Skeletal muscle satellite cell (primary cell): ENCODE data around the gene ZBTB8A.

DNA sequence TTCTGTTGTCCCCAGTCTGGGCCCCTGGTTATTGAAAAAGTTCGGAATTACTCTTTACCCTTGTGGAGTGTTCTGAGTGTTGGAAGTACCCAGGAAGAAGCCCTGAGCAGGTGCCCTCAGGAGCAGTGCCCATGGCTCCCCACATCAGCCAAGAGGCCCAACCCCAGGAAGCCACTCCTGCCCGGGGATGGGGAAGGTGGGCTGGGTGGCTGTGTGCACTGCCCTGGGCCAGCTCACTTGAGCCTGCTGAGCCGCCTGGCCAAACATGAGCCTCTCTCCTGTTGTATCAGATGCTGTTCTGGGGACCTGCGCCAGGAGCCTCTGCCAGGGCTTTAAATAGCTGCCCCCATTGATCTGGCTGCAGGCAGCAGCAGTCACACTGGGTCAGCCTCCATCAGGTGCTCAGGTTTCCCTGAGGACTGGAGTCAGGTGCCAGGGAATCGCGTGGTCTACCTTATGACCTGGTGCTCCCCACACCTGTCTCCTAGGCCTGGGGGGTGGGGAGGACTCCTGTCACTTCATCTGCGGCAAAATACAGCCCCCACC is 782 bp upstream of the CCDC28B start:
- CAGE, long polyA plus RNA = no peak

DNA sequence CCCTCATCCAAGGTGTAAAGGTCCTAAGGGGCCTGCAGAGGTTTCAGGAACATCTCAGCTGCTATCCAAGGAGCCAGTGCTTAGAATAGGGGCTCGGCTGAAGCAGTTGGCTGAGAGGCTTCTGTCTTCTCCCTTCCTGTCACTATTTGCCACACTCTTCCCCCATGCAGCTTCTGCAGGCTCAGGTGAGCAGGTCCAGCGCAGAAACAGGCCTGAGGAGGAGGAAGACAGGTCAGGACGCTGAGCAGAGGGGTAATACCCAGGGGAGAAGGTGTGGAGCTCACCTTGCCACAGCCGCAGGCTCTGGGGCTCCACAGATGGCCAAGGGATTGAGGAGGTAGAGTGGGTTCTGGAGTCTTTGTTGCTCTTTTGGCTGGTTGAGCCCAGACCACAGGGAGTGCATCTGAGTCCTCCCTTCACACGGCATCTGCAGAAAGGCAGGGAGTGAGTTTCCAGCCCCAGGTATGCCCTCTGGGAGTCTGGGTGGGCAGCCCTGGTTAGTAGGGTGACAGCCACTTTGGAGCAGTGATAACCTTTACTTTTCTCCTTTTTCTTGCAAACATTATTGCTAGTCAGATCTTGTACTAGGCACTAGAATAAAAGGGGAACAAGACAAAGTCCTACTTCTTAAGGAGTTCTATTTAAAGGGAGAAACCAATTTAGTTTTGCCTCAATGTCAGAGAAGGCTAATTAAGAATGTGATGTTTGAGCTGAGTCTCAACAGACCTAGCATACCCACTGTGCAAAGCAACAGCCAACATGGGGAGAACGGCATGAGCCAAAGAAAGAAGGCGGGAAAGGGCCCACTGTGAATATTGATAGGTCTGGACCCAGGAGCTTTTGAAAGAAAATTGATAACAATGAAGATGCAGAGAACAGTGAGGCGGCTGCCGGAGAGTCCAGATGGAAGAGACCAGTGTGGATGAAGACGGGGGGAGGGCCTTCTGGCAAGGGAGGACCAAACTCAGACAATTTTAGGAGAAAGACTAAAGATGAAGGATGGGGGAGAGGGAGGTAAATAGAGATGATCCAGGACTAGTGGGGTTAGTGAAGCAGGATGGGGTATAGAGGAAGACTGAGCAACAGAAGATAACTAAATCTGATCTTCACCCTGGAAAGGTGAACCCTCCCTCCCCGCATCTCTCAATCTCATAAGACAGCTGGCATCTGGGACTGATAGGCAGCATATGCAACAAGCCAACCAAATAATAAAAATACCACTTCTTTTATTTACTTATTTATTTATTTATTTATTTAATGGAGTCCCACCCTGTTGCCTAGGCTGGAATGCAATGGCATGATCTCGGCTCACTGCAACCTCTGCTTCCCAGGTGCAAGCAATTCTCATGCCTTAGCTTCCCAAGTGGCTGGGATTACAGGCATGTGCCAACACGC is 10.0 kb downstream of the EIF3I start:
- CAGE, long polyA plus RNA = no peak

GRCh38 chr1:32334954-32335659 is 926 bp downstream of the MARCKSL1 start:
- CAGE, long polyA plus RNA = no peak

DNA sequence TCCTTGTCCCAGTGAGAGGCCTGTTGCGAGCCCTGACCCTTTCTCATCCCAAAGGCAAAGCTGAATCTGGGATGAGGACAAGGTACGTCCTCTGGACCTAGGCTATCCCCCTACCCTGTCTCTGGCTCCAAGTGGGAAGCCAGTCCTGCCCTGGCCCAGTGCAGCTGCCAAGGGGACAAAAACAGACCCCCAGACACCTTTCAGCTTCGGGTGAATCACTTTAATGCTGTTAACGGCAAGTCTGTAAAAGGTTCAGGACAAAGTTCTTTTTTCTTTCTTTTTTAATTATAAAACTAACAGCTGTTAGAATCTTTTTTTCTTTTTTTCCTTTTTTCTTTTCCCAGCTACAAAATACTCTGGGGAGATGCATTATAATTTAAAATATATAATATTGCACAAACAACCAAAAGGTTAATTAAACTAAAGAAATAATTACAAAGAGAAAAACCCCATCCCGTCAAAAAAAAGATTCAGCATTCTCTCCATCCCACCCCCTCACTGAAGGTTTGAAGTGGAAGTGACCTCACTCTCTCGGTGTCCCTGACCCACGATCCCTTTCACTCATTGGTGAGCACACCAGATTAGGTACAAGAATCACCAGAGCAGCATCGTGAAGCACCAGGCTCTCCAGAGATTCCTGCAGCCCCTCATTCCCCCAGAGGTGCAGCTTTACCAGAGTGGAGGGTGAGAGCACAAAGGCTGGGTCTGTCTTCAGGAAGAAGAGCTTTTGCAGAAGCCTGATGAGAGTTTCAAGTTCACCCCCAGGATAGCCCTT is 2.8 kb downstream of the TSSK3 start:
- CAGE, long polyA plus RNA = no peak

GRCh38 chr1:32501887-32502460 is 37.1 kb downstream of the ZBTB8B start:
- CAGE, long polyA plus RNA = no peak

DNA sequence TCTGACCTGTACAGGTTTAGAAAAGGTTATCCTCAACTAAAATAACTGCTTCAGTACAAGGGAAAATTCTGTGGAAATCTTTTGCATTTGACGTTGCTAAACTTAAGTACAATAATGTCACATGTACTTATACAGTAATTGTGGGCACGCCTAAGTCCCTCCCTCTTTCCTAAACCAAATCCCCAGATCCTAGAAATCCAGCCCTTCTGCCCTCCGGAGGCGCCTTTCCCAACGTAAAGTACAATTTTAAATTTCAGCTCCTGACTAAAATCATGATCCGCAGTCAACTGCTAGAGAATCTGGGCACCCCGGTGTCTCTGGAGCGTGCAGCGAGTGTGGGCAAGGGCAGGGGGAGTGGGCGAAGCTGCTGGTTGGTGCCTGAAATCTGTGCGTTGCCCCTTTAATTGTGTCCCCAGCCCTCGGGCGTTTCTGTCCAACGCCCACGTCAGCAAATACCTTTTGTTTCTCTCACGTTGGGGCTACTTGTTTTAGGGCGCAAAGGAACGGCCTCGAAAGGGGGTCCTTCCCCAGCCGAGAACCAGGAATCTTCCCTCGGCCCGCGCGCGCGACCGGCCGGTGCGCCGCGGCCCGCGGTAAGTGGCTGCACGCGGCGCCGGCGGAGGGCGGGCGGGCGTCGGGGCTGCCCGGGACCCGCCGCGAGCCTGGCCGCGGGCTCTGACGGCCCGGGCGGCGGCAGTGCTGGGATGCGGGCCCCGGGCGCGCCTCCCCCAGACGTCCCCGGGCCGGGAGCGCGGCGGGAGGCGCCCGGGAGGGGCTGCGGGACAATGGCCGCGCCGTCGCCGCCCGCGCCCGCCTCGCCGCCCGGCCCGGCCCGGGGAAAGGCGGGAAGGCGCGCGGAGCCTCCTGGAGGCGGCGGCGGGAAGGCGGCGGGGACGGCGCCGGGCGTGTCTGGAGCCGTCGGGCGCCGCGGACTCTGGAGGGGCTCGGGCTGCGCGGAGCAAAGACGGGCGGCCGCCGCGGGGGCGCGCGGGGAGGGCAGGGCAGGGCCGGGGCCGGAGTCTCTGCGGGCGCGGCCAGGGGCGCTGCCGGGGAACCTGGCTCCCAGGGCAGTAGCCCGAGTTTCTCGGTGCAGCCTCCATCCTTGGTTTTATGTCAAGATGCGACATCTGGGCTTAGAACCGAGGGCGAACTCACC is at the start of gene ZBTB8A:
Gene ZBTB8A (plus strand): TSS at position 448 of the 1,156 bp plus-strand sequence.
- CAGE, long polyA plus RNA = no peak

GRCh38 chr1:32627628-32627981 is 22.7 kb downstream of the ZBTB8OS start:
- CAGE, long polyA plus RNA = no peak

- CAGE, long polyA plus RNA = no peak
These were observed 1.7 kb downstream of the RBBP4 start for GRCh38 chr1:32652495-32653413.

- CAGE, long polyA plus RNA = no peak
These were observed 1.4 kb downstream of the KIAA1522 start for GRCh38 chr1:32742942-32743464.

GRCh38 chr1:32872378-32873175 is 1.9 kb upstream of the FNDC5 start:
- CAGE, long polyA plus RNA = no peak

DNA sequence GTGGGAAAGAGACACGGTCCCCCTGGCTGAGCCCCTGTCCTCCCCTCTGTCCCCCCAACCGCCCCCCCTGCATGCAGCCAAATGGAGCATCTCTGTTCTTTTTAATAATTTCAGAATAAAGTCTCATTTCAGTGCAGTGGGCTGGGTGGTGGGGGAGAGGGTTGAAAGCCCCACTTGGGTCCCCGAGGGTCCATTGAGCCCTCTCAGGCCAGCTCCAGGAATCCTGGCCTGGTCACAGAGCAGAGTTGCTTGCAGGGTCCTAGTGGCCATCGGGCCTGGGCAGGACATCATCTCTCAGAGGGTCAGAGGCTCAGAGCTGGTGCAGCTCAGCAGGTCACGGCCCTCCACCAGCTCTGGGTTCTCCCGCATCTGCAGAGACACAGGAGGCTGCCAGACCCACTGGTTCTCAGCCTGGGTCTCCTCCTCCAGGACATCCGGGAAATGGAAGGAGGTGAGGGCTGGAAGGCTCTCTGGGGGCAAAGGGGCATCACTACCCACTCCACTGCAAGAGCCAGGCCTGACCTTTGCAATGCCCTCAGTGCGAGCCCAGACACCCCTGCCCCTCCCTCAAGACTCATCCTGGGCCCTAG is 6.6 kb downstream of the TMEM54 start:
- CAGE, long polyA plus RNA = no peak

DNA sequence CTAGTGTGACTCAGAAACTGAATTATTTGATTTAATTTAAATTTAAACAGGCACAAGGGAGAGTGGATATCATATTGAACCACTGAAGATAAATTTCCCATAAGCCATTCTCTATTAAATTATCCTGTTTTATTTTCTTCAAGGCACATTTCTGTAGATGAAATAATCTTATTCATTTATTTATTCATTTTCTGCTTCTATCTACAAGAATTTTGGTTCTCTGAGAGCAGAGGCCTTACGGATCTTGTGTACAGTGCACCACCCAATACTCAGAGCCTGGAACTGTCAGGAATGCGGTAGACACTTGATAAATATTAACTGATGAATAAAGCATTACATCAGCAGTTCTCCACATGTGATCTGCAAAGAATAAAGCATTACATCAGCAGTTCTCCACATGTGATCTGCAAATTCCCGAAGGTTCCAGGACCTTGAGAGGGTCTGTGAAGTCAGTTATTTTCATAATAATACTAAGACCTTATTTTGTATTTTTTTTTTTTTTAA is 11.5 kb upstream of the TMEM54 start:
- CAGE, long polyA plus RNA = no peak

DNA sequence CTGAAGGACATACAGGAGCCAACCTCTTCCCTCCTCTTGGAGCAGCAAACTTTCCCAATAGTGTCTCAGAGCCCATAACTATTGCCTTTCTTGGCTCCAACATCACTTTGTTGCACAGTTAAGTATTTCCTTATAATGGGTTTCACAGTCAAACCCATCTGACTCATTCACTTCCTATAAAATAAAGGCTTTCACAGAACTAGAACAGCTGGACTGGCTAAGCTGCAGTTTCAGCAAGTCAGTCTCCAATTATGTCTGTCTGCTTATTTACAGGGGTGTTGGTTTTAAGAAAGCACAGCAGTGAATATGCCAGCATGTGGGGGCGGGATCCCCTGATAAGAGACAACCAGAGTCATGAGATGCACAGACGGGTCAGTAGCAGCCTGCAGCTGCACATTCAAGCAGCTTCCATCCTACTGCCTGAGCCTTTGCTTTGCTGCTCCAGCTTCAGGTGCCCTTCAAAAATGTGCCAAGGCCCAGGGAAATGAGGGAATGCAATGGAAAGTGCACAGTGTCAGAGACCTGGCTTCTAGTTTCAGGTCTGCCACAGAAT is 24.9 kb downstream of the RNF19B start:
- CAGE, long polyA plus RNA = no peak

DNA sequence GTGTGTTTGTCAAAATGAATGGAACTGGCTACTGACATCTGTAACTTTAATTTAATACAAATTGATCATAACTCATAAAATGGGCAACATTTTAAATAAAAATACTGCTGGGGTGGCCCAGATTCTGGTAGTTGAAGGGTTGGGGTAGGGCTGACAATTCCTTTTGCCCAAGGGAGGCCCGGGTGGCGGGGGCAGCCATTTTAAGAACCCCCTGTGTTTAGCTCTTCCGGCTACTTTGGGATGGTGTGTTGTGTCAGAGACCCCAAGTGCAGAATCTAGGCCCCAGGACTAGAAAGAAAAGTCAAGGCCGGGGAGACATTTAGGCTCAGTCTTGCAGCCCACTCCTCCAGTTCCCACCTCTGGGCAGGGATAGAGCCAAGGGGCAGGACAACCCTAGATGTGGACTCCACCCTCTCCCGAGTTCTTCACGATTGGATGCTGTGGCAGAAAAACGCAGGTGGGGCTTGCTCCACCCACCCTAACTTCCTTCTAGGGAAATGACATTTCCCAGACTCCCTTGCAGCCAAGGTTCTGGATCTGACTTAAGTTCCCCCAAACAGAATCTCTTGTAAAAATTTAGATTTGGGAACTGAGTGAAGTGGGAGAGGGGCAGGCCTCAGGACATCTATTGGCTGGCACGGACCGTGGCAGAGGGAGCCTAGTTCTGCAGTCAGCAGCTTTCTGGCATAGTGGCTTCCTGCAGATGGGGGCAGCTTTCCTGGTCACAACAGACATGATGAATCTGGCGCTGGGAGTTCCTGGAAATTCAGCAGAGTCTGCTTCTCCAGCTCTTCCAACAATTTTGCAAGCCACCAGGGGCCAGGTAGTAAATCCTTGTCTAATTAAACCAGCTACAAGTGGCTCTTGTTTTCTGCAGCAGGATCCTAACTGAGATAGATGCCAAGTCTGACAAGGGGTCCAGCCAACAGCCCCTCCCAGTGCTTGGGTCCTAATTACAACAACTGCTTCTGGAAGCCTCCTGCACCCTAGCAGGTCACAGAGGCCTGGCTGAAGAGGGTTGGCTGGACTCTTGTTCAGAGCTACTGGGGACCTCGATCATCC is 36.1 kb downstream of the TRIM62 start:
- CAGE, long polyA plus RNA = no peak

GRCh38 chr1:33146483-33147234 is 35.2 kb downstream of the TRIM62 start:
- CAGE, long polyA plus RNA = no peak

DNA sequence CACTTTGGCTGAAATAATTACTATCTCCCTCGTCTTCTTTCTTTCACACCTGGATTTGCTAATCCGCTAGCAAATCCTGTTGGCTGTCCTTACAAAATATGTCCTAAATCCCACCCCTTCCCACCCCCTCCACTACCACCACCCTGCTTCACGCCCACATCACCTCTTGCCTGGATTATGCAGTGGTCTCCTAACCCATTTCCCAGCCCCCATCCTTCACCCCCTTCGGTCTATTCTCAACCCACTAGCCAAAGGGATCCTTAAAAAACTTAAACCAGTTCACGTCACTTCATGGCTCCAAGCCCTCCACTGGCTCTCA is 25.1 kb downstream of the TRIM62 start:
- CAGE, long polyA plus RNA = no peak

GRCh38 chr1:33161988-33162239 is 19.9 kb downstream of the TRIM62 start:
- CAGE, long polyA plus RNA = no peak

DNA sequence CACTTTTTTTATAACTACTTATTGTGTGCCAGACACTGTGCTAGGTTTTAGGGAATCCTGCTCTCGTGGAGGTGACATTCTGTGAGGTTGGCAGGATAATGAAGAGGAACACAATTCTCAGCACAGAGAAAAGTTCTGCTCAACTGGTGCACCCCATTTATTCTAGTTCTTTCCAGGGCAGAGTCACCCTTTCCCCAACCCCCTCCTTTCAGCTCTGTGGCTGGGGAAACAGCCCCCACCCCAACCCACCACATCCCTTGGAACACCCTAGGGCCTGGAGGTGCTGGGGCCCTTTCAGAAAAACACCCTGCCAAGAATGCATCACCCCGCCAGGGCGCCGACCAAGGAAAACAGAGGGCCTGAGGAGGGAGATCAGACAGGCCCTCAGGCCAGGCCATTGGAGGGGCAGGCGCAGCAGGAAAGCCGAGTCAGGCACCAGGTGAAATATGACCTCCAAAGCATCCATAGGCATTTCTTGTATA is 18.4 kb downstream of the TRIM62 start:
- CAGE, long polyA plus RNA = no peak

- CAGE, long polyA plus RNA = no peak
These were observed 9.0 kb downstream of the ZNF362 start for GRCh38 chr1:33265142-33265894.

- CAGE, long polyA plus RNA = no peak
These were observed 7.9 kb upstream of the A3GALT2 start for GRCh38 chr1:33328705-33329365.